ENCODE data around the gene SMIM1.

DNA sequence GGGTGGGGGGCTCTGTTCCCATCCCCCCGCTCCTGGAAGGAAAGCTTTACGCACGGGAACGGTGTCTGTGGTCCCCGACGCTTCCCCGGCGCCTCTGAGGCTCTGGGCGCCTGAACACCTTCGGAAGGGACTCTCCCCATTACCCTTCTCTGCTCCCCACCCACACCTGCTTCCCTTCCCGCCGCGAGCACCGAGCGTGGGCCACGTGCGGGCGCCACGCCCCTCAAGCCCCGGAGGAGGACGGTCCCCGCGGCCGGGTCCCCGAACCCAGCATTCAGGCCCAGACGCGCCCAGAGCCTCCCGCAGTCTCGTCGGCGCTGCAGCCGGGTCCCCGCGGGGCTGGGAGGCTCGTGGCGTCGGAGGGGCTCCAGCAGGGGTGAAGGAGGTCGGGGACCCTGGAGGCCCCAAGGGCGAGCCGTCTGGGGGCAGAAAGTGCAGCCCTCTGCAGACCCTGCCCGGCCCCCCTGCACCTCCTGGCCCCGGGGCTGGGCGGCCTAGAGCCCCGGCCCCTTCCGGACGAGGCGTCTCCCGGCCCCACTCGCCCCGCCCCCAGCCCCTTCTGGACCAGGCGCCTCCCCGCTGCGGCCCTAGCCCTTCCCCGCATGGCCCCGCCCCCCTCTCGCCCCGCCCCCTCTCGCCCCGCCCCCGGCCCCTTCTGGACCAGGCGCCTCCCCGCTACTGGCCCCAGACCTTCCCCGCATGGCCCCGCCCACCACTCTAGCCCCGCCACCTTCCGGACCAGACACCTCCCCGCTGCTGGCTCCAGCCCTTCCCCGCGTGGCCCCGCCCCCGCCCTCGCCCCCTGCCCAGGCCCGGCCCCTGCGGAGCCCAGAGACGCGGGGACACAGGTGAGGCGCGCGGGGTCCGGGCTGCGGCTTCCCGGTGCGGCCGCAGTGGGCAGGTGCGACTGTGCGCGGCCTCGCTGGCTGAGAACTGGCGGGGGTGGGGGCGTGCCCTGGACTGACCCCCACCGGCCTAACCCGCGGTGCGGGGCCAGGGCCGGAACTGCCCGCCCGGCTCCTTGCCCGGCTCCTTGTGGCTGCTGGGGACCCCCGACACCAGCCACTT is at the start of gene SMIM1:
Gene SMIM1 (plus strand): TSS at position 809 of the 1,068 bp plus-strand sequence.
- PRO-cap, result no peak
- RAMPAGE, long total RNA, 4 experiments, result start-site peak on the plus strand in 3 of 4 experiments, centred at positions 801 to 913 of the sequence, 17 to 29 reads per replicate

GRCh38 chr1:3783909-3784951 is 11.7 kb downstream of the SMIM1 start:
- PRO-cap, result no peak
- RAMPAGE, long total RNA, 4 experiments, result no peak in any of the 4 experiments

- PRO-cap, result no peak
- RAMPAGE, long total RNA, 4 experiments, result no peak in any of the 4 experiments
These were observed 9.6 kb downstream of the LRRC47 start for GRCh38 chr1:3786763-3787125.

- PRO-cap, result no peak
- RAMPAGE, long total RNA, 4 experiments, result no peak in any of the 4 experiments
These were observed 12.4 kb downstream of the DFFB start for GRCh38 chr1:3869514-3870314.

DNA sequence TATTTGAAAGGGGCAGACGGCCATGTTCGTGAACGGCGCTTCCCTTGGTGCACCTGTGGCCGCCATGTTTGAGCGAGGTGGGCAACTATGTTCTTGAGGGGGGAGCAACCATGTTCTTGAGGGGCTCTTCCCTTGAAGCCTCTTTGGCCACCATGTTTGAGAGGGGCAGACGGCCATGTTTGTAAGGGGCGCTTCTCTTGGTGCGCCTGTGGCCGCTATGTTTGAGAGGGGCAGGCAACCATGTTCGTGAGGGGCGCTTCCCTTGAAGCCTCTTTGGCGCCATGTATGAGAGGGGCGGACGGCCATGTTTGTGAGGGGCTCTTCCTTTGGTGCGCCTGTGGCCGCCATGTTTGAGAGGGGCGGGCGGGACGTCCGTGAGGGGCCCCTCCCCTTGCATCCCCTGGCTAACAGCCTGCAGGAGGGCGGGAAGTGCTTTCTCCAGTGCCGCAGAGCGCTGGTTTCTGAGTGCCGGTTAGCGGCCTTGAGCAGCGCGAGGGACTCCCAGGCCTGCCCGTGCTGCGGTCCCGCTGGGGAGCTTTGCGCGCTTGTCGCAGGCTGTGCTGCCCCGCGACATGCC is 571 bp upstream of the C1orf174 start:
- PRO-cap, result no peak
- RAMPAGE, long total RNA, 4 experiments, result no peak in any of the 4 experiments

DNA sequence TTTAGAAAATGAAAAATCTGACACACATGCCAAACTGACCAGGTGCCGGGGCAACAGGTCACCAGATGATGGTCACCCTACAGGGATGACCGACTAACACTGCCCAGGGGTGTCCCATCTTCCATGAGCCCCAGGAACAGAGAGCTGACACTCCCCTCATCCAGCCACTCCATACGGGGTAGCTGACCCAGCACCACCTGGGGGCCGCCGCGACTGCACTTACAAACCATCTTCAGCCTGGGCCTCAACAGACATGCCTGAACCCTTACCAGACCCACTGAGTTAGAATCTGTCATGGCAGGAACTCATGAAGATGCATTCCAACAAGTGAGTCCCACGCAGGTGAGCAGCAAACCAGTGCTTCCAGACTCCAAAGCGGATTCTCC is 31.6 kb upstream of the AJAP1 start:
- PRO-cap, result no peak
- RAMPAGE, long total RNA, 4 experiments, result no peak in any of the 4 experiments

GRCh38 chr1:4655642-4656259 is 1.3 kb downstream of the AJAP1 start:
- PRO-cap, result no peak
- RAMPAGE, long total RNA, 4 experiments, result no peak in any of the 4 experiments

GRCh38 chr1:4730009-4730665 is 75.7 kb downstream of the AJAP1 start:
- PRO-cap, result no peak
- RAMPAGE, long total RNA, 4 experiments, result no peak in any of the 4 experiments

GRCh38 chr1:5328922-5329767 is 663.1 kb downstream of the NPHP4 start:
- PRO-cap, result no peak
- RAMPAGE, long total RNA, 4 experiments, result no peak in any of the 4 experiments

DNA sequence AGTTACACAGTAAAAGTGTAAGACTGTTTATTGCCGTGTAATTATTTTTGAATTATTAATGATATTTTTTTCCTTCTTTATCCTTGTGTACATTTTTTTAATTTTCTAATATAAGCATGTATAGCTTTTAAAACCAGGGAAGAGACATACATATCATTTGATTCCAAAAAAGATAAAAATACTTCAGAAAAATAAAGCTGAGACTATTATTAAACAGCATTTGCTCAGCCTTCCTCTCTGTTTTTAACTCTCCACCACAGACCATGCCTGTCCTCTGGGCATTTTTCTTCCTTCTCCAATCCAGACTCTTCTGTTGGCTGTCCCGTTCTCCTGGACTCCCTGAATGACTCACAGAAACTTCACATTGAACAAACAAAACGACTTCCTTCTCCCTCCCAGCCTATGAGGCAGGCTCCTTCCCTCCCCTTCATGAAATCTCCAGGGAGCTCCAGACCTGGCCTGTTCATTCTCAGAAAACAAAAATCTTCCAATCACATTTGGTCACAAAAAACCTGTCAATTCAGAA is 421.4 kb downstream of the NPHP4 start:
- PRO-cap, result no peak
- RAMPAGE, long total RNA, 4 experiments, result no peak in any of the 4 experiments

DNA sequence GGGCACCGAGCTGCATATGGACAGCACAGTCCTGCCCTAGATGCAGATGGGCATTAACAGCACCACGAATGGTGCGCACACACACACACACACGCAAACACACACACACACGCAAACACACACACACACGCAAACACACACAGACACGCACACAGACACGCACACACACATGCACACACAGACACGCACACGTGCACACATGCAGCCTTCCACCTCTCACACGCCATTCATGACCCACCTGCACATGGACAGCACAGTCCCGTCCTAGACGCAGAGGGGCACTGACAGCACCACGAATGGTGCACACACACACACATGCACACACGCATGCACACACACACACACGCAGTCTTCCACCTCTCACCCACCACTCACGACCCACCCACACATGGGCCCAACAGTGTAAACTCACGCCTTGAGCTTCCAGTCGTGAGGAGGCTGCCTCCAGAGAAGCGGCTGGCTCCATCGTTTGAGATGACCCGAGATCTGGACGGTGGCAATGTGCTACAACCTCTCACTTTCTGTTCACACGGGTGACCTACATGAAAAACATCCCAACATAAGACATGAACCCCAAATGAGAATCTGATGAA is 112.4 kb downstream of the NPHP4 start:
- PRO-cap, result no peak
- RAMPAGE, long total RNA, 4 experiments, result no peak in any of the 4 experiments

- PRO-cap, result no peak
- RAMPAGE, long total RNA, 4 experiments, result no peak in any of the 4 experiments
These were observed 25.1 kb downstream of the NPHP4 start for GRCh38 chr1:5966837-5967755.

DNA sequence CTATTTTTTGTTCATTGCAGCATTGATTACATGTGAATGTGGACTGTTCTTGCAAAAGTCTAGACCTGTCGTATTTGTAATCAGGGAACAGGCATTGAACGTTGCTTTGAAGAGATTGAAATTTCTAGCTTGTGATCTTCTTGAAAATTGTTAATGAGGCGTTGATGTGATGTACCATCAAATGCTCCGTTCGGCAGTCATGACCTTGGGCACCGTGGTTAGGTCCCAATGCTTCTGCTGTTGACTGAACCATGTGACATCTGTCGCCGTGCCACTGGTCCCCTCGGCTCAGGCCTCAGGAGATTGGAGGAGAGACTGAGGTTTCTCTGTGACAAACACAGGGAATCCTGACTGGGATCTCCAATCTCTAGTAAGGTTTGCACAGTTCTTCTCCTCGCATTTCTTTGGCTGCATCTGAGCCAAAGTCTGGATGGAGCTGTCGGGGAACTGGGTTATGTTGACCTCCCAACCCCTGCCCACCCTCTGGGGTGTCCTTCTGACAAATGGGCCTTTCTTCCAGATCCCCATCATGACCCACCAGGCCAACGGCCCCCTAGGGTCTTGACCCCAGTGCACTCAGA is 18.0 kb upstream of the KCNAB2 start:
- PRO-cap, result no peak
- RAMPAGE, long total RNA, 4 experiments, result no peak in any of the 4 experiments

DNA sequence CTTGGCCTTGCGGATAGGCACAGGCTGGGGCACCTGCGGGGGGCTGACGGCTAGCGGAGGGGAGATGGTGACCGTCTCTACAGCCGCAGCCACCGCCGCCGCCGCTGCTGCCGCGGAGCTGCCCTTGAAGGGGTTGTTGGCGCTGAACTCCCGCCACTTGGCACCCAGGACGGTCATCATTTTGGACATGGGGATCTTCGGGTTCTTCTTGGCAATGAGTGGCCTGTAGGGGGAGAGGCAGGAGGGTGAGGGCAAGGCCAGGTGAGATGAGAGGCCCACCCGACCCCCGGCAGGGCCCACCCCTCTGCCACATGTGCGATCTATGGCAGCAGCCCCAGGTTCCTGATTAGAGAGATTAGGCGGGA is 25.5 kb downstream of the CHD5 start:
- PRO-cap, result no peak
- RAMPAGE, long total RNA, 4 experiments, result no peak in any of the 4 experiments

- PRO-cap, result no peak
- RAMPAGE, long total RNA, 4 experiments, result no peak in any of the 4 experiments
These were observed 456 bp downstream of the RPL22 start for GRCh38 chr1:6198796-6199482.

DNA sequence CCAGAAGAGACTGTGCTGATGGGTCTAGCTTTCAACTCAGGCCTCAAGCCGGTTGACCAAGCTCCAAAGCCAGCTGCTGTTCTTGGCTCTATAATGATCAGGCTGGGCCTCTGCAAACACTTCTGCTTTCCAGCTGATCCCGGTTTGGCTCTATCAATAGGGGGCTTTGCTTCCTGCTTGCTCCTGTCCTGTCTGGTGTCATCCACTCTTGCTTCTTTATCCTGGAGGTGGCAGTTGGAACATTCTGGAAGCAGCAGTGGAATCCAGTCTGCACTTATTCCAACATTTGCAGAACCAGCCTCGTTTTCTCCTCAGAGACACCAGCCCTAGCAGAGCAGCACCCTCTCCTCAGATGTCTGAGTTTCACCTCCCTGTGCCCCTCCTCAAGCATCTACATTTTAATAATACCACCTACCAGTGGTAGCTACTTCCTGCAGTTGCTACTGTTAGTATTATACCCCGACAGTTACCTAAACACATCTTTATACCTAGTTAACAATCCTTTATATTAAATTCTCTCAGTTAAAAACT is 1.2 kb upstream of the RPL22 start:
- PRO-cap, result no peak
- RAMPAGE, long total RNA, 4 experiments, result no peak in any of the 4 experiments

- PRO-cap, result no peak
- RAMPAGE, long total RNA, 4 experiments, result no peak in any of the 4 experiments
These were observed 3.6 kb upstream of the HES3 start for GRCh38 chr1:6240172-6240993.

DNA sequence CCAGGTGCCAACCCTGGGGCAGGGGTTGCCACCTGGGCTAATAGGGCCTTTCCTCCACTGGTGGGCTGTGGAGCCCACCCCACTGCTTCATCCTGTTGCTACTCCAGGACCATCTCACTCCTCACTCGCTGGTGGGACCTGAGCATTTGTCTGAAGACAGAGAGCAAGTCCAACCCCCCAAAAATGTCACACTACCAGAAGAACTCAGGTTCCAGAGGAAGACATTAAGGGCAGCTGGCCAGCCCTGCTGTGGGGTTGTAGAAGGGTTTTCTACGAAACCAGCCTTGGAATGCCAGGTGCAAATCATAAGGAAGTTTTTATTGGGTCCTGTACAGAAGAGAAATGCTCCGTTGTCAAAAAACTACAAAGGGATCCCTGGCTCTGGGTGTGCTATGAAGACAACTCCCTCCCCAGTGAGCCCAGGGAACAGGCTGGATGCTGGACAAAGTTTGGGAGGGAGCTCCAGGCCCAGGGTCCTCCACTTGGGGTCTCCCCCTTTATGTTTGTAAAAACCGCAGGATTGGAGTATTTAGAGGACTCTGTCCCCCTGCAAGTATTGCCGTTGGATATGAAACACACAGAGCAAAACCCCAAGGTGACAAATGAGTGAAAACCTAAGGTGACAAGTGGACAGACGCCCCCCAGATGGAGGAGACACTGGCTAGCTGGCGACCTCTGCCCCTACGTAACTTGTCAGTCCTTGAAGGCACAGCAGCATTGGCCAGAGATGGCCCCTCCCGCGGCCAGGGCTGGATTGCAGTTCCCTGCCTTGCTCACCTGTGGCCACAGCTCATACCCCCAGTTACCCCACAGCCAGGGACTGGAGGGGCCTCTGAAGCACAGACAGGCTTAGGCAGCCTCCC is 3.3 kb downstream of the HES3 start:
- PRO-cap, result no peak
- RAMPAGE, long total RNA, 4 experiments, result no peak in any of the 4 experiments

DNA sequence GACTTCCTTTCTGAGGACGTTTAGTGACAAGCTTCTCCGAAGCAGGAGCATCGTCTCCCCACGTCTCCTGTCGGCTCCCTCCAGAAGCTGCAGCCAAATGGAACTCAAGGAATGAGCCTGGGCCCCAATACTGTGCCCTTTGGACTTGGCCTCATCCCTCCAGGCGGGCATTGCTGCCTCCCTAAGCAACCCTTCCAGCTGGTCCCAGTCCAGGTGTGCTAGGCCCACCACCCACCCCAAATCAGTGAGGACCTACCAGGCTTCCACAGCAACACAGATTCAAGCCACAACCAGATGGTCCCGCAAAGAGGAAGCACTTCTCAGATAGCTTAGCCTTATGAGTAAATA is 33.0 kb downstream of the ACOT7 start:
- PRO-cap, result no peak
- RAMPAGE, long total RNA, 4 experiments, result no peak in any of the 4 experiments

DNA sequence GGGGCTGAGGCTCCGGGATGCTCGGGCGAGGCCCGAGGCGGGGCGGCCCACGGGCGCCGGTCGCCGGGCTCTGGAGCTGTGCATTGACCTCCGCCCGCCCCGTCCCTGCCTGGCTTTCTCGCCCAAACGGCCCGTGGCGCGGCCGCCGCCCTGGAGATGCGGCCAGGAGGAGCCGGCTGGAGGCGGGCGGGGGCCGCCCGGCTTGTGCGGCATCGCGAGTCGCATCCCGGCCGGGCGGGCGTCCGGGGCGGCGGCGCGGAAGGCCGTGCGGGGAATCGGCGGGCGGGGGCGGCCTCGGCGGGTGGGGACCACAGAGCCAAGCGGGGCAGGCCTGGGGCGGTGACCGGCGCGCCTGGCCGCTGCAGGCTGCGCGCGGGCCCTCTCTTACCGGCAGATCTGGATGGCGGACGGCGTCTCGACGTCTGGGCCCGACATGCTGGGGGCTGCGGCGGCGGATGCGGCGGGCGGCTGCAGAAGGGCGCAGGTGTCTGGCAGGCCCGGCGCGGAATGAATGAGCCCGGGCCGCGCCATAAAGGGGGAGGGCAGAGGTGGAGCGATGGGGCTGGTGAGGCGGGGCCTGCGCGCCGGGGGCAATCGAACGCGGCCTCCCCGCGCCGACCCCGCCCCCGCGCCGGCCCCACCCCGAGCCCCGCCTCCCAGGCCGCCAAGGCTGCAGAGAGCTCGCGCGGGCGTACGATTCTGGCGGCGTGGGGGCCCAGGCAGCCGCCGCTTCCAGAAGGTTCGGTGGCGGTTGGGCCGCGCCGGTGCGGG is 513 bp downstream of the ACOT7 start:
- PRO-cap, result unidirectional peak, plus-strand start at position 694 of the sequence
- RAMPAGE, long total RNA, 4 experiments, result start-site peak on the minus strand in 1 of 4 experiments, centred at position 509 of the sequence, 16 reads per replicate